ENCODE results near the gene CLMN.

GRCh38 chr14:94312606-94313367 is 10.3 kb downstream of the SERPINA6 start:
- RRBS, result no CpG with 5 or more reads among the region's 6 CpGs

DNA sequence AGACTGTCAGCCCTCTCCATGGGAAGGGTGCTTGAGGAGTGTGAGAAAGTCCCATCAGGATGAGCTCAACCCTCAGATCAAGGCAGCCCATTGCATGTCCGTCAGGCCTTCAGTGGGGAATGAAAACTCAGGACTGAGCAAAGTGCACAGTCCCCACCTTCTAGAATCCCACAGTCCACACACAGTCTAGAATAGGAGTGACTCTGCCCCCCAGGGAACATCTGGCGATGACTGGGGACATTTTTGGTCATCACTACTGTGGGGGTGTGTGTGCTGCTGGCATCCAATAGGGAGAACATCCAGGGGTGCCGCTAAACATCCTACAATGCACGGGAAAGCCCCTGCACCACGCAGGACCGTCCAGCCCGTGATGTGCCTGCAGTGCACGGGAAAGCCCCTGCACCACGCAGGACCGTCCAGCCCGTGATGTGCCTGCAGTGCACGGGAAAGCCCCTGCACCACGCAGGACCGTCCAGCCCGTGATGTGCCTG is 22.6 kb upstream of the SERPINA6 start:
- RRBS, result no CpG with 5 or more reads among the region's 15 CpGs

- RRBS, result no CpG with 5 or more reads among the region's 7 CpGs
Observed at GRCh38 chr14:94384137-94384792, 4.1 kb downstream of the SERPINA1 start.

DNA sequence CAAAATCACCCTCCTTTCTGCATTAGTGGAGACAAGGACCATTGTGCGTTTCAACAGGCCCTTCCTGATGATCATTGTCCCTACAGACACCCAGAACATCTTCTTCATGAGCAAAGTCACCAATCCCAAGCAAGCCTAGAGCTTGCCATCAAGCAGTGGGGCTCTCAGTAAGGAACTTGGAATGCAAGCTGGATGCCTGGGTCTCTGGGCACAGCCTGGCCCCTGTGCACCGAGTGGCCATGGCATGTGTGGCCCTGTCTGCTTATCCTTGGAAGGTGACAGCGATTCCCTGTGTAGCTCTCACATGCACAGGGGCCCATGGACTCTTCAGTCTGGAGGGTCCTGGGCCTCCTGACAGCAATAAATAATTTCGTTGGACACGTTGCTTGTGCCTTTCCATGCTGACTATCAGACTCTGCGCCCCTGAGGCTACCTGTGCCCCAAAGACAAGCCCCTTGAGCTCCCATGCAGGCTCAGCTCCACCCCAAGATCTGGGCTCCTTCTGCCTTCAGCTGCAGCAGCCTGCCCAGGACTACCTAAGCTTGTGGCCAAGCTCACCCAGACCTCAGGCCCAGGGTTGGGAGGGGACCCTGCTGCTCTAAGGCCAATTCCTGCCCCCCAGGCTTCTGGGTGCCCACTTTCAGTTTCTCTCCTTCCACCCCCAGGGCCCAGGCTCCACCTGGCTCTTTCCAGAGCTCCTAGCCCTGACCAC is 11.6 kb downstream of the SERPINA3 start:
- RRBS, result no CpG with 5 or more reads among the region's 6 CpGs

DNA sequence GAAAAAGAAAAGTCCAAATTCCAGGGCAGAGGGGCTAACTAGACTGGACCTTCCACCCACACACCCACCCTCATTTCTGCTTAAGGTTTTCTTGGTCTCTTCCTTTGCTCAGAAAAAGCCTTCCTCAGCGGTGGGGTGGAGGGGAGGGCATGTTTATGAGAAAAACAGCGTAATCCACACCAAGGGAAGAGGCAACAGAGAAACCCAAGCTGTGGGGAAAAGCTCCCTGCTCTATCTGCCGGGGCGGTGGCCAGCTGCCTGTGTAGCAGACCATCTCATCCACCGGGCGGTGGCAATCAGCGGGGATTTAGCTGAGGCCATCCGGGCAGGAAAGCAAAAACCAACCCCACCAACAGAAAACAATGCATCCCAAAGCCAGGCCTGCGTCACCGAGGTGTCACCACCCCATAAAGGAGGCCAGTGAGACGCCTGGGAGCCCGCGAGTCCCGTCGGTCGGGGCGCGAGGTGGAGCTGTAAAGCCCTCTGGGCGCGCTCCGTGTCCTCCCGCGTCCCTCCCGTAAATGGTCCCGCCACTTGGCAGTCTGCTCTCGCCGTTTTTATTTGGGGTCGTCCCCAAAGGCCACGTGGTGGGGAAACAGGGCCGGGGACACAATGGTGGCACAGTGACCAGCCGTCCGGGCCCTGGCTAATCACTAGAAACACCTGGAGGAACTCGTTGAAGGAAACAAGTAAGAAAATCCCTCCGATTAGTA is 94.5 kb upstream of the GSC start:
- RRBS, result 89% methylated on average over 5 of the region's 34 CpGs

GRCh38 chr14:95155035-95155732 is 2.1 kb downstream of the DICER1 start:
- RRBS, result no CpG with 5 or more reads among the region's 13 CpGs

DNA sequence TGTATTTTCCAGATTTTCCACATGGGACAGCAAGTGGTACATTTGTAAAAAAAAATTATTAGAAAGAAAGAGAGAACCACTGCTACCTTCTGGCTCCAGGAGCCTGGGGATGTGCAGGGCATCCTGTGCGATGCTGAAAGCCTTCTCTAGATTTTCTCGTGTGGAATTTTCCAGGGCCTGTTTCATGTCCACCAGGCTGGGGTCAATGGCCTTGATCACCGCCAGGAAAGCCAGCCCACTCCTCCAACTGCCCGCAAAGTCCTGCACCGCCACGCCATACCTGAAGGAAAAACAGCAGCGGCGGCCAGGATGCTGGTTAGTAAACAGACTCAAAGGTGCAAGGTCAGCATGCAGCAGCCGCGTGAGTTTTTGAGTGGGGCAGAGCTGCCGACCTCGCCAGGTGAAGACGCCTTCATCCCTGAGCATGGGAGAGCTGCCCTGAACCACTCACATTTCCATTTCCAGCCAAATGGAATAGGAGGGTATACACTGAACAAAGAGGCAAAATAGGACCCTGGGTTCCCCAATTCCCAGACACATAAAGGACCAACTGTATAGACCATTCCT is 53.4 kb upstream of the DICER1 start:
- RRBS, result no CpG with 5 or more reads among the region's 13 CpGs

DNA sequence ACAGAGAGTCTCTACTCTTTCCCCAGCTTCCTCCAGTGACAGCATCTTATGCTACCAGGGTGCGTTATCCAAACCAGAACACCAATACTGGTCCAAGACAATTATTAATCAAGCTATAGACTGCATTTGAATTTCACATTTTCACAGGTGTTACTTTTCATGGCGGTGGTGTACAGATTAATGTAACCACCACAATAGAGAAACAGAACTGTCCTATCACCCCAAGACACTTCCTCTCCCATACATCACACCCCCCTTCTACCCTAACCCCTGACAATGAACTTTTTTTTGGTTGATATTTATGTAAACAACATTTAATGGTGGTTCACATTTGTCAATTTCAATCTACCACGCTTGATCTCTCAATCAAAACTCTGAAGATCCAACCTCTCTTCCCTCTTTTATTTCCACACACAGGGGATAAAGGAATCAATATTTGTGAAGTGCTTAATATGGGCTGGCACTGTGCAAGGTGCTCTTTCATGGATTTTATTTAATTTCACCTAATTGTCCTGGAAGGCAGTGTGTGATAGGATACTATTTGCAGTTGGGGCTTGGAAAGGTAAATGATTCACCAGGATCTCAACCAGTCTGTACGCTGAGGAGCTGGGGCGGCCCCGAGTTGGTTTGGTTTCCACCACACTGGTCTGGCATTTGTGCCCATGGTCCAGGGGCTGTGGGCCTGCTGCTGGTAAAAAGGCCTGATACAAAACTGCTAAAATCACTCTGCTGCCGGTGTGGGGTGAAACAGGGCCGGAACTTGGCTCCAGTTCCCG is 54.6 kb upstream of the DICER1 start:
- RRBS, result no CpG with 5 or more reads among the region's 9 CpGs

DNA sequence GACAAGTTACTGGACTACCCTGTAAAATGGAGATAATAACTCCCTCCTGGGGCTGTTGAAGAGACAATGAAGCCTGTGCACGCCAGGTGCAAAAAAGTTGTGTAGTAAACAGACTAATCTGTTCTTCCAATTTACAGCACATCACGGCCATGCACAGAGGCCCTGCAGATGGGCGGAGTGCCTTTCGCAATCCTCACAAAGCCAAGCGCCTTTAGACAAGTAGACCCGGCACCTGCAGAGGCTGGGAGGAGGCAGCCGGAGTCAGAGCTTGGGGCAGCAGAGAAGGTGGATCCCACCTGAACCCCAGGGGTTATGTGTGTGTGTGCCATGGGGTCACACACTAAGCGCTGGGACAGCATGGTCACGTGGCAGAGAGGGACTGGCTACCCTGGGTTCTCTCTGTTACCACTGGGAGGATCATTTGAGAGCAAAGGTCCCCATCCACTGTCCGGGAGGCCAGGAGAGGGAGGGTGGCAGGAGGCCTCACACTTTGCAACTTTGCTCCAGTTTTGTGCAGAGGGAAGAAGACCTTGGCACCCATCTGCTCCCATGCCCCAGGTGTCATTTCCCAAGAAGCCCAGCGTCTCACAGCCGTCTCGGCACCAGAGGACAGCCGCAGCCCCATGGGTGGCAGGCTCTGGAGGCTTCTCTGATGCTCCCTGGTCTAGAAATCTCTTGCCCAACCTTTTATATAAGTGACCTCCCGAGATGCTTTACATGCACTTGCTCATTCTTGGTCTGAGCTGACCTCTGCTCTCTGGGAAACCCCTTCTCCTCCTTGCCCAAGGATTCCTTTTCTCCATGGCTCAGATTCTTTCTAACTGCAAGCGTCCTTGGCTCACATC is 80.0 kb upstream of the DICER1 start:
- RRBS, result no CpG with 5 or more reads among the region's 16 CpGs

DNA sequence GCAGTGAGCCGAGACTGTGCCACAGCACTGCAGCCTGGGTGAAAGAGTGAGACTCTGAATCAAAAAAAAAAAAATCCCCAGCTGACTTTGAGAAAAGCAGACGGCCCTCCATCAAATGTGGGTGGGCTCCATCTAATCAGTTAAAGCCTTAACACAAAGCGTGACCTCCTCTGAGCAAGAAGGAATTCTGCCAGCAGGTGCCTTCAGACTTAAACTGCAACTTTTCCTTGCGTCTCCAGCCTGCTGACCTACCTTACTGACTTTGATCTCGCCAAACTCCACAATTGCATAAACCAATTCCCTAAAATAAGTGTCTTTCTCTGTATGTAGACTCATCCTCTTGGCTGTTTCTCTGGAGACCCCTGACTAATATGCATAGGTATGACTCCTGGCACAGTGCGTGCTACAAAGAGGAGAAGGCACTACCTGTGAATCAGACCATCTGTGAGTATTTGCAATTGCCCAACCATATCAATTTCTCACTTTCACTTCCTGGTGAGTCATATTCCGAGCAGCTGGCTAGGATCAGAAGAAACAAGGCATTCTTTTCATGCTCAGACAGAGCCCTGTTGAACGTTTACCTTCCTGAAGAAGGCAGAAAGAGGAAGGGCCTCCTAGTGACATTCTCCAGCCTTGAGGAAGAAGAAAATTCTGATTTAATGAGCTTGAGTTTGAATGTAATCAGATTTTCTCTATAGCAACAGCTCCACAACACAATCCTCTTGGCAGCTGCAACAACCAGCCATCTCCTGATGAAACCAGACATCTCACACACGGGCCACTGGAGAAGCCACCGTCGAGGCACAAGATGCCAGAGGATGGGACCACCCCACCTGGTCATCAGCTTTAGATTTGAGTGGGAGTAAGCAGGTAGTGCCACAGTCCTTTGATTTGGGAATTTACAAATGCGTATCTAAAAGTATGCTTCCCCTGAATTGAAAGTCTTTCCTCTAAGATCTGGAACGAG is 54.2 kb downstream of the CLMN start:
- RRBS, result no CpG with 5 or more reads among the region's 13 CpGs

DNA sequence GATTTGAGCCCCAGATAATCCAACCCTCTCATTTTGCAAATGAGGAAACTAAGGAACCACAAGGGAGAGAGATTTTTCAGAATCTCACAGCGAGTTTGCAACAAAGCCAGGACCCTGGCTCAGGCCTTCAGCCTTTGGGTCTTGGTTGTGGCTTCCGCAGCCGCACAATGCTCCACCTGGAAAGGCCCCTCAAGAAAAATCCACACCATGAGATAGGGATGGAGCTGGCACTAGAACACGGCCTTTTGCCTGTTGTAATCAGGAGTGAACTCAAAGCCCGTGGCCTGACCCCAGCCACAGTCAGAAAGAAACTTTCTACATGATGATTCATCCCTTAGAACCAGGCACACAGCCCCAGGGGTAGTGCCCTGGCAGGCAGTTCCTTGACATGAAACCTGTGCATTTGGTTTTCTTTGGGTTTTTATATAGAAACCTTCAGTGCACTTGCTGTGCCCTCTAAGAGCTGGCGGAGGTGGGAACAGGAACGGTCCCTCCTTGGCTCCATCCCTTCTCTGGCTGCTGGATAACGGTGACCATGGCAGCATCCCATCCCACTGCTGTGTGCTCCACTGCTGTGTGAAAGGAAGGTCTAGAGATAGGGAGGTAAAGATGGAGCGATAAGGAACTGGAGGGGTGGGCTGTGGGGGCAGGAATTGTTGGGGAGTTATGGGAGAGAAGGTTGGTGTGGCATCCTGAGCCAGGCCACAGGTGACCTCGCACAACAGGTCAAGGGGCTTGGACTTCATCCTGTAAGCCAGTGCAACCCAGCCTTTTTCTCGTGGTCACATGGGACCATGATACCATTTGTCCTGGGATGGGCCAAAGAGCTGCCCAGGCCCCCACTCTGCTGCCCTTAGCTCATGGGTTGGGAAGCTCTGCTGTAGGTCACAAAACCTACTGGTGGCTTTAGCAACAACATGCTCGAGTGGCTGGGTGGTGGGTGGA is 4.9 kb downstream of the CLMN start:
- RRBS, result no CpG with 5 or more reads among the region's 12 CpGs

- RRBS, result 10% methylated on average over 24 of the region's 98 CpGs
Observed at GRCh38 chr14:95319685-95320573, at the start of gene CLMN. Gene CLMN, minus strand, starts transcription at chr14:95319908.

- RRBS, result 100% methylated on average over 1 of the region's 8 CpGs
Observed at GRCh38 chr14:95359912-95360360, 40.2 kb upstream of the CLMN start.

DNA sequence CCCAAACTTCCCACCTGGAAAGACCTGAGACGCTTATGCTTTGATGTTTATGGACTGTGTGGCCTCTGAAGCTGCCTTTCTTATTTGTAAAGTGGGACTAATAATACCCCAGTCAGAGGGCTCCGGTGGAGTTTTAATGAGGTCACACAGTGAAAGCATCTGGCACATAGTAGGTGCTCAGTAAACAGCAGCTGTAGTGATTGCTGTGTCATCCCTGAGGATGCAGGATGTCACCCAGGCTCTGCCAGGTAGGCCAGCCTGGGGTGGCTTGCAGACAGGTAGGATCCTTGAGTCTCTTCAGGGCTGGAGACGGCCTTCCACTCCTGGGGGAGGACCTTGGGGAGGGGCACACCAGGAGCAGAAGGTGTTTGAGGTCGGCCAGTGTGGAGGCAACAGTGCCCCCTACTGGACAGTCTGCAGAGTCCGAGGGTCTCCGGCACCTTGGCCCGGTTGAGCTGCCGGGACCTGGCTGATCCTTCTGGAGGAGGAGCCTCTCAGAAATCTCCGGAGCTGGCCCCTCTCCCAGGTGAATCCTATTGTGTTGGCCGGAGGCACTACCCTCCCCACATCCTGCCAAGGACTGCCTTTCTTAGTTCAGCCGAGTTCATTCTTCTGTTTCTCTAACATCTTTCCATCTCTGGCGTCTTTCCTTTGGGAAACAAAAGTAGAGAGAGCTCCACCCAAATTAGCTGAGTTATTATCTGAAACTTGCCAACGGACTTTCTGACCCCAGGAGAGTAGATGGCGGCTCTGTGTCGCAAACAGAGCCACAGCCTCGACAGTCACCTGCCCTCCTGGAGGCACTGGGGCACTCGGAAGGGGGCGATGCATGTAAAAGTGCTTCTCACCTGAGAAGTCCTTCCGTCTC is 41.8 kb upstream of the CLMN start:
- RRBS, result 5% methylated on average over 2 of the region's 19 CpGs

GRCh38 chr14:95488811-95489729 is 27.4 kb downstream of the SYNE3 start:
- RRBS, result no CpG with 5 or more reads among the region's 6 CpGs

- RRBS, result no CpG with 5 or more reads among the region's 13 CpGs
Observed at GRCh38 chr14:95530439-95531369, 4.1 kb upstream of the GLRX5 start.

DNA sequence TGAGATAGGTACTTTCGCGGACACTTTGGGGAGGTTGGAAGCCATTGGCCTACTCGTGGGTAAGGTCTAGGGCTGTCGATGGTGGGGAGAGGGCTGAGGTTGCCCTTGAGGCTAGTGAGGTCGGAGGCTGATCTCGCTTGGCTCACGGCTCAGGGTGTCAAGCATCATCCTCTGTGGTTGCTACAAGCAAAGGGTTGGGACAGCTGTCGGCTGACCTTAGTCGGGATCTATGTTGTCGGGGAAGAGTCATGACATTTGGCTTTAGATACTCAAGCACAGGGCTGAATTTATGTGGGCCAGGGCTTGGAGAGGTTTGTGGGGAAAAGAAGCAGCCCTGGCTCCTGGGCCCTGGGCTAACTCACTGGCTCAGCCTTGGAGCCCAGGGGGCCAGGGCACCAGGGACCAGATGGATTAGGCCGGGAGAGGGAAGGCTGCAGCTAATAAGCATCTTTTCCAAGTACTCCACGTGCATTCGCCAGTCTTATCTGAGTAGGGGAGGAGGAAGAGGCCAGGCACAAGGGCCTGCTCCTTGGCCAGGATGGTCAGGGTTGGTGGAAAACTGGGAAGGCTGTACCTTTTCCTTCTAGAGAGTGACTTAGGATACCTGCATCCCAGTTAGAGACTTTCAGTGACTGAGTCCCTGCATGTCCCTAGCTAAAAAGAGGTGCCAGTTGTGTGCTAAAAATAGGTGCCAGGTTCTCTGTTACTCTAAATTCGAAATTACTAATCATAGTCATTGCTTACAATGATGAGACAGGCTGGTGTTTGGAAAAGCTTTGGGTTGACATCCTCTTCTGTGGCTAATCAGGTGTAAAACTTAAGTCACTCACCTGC is 1.1 kb downstream of the GLRX5 start:
- RRBS, result no CpG with 5 or more reads among the region's 14 CpGs

- RRBS, result no CpG with 5 or more reads among the region's 19 CpGs
Observed at GRCh38 chr14:95597824-95598307, 63.0 kb downstream of the GLRX5 start.

DNA sequence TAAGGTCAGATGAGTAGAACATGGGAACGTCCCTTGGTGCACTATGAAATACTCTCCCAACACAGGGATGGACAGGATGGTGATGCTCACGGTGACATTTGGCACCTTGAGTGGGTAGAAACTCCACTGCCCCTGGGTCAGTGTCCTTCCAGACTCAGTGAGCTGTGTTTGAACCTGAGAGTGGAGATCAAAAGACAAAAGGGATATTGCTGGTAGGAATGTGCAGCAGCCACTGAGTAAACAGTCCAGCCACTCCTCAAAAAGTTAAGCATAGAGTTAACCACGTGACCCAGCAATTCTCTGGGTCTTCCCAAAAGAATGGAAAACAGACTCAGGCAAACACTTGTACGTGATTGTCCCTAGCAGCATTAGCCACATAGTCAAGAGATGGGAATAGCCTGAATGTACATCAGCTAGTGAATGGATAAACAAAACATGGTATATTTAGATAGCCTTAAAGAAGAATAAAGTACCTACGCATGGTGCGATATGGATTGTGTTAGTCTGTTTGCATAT is 9.0 kb upstream of the BDKRB2 start:
- RRBS, result no CpG with 5 or more reads among the region's 6 CpGs

GRCh38 chr14:96239596-96240334 is 16.2 kb upstream of the BDKRB1 start:
- RRBS, result no CpG with 5 or more reads among the region's 14 CpGs